Brain (tissue), 1 donor: ENCODE measurements around the gene SRSF9.

DNA sequence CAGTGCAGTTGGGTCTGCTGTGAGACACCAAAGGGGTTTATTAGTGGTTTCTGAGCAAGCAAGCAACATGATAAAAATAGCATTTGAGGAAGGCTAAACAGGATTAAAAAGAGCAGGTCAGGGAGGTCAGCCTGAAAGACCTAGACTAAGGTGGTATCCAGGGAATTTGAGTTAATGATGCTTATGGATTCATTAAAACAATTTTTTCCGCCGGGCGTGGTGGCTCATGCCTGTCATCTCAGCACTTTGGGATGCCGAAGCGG lies 6.5 kb downstream of the SIRT4 start:
- RRBS, result no CpG with 5 or more reads among the region's 5 CpGs

- RRBS, result no CpG with 5 or more reads among the region's 17 CpGs
Measured at GRCh38 chr12:120365720-120366522, 3.0 kb downstream of the MSI1 start.

DNA sequence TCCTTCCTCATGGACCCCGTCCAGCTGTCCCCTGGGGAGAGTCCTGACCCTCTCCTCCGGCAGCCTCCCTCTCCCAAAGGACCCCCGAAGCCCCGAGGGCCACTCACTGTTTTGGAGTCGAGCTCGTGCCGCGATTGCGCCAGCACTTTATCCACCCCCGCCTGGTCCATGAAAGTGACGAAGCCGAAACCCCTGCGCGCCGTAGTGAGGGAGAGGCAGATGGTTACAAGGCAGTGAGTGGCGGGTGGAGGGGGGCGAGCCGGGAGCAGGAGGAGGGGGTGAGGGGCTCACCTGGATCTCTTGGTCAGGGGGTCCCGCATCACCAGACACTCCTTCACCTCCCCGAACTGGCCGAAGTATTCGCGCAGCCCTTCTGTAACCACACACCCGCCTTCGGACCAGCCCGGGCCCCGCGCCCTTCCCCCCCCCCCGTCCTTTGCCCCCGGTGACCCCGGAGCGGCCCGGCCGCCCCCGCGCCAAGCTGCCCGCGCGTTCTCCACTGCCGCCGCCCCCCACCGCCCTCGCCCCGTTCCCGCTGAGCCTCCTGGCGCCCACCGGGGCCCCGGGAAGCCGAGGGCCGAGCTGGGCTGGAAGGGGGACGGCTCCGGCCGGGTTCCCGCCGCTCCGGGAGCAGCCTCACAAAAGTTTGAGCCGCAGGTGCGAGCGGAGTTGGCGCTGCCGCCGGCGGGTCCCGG lies 916 bp downstream of the MSI1 start:
- RRBS, result 2% methylated on average over 25 of the region's 64 CpGs

GRCh38 chr12:120402152-120402705 lies 33.3 kb upstream of the MSI1 start:
- RRBS, result no CpG with 5 or more reads among the region's 15 CpGs

GRCh38 chr12:120444227-120445139 lies 1.7 kb downstream of the TRIAP1 start:
- RRBS, result no CpG with 5 or more reads among the region's 7 CpGs

GRCh38 chr12:120453483-120453733 lies 7.2 kb downstream of the GATC start:
- RRBS, result no CpG with 5 or more reads among the region's 1 CpG

- RRBS, result no CpG with 5 or more reads among the region's 15 CpGs
Measured at GRCh38 chr12:120454865-120455628, 8.8 kb downstream of the GATC start.

DNA sequence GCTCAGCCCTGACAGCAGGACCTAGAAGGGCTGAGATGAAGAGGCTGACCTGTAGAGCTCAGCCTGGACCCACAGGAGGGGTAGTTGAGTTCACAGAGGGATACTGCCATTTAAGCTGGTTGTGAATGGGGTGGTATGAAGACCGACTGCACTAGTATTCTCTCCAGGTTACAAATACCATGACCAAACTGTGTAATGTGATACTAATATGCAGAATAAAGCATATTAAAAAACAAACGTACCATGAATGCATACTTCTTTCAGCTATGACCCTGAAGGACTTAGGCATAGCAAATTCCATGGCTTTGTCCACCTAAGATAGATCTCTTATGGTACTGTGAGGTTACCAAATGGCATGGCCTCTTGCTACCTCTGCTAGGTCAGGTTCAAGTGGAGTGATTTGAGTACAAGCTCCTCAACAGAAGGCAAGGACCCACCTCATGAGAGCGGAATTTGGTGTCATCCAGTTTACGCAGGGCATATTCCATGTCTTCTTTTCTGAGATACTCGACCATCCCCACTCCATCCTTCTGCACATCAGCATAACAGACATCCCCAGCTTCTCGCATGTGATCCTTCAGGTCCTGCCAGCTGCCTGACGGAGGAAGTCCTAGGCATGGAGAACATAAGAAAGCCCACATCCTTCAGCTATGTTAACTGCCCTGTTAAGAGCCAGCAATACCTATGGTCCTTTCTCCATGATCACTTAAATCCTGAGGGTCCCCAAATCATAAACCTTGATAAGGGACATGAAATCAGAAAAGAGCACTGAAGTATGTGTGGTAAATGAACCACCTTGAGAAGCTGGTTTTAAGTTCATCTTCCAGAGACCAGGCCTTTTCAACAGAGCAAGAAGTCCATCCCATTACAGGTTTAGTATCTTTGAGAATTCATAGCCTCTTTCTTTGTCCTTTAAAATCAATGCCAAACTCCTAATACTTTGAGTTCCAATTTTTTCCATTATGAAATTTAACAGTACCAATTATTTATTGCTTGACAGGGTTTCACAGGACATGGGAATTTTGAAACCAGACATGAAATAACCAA lies 5.7 kb downstream of the SRSF9 start:
- RRBS, result no CpG with 5 or more reads among the region's 7 CpGs

DNA sequence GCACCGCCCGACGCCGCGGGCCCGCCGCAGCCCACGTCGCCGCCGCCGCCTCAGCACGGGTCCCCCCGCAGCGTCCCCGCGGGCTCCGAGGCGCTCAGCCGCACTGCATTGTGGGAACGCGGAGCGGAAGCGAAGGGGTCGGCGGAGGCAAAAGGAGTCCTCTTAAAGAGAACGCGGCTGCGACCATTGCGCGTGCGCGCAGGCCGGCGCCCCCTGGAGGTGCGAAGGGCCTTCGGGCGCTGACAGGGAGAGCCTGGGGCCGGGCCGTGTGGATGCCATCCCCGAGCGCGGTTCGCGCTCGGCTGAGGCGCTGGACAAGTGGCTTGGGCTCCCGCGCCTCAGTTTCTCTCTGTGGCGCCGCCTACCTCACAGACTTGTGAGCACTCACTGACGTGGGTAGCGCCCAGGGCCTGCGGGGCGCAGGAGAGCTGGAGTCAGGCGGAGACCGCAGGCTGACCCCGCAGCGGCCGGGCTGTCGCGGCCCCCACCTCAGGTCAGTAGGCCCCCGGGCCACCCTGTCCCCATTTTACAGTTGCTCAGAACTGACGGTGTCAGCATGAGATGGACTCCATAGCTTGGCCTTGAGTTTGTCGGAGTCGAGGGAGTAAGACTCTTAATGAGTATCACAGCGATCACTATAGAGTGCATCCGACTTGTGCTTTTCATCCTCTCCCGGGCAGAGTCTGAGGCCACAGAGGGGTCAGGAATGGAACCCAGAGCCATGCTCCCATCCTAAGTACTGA lies at the start of gene SRSF9:
TSS of gene SRSF9 (minus strand) at position 137 of the 743 bp plus-strand sequence.
- RRBS, result 4% methylated on average over 10 of the region's 69 CpGs

DNA sequence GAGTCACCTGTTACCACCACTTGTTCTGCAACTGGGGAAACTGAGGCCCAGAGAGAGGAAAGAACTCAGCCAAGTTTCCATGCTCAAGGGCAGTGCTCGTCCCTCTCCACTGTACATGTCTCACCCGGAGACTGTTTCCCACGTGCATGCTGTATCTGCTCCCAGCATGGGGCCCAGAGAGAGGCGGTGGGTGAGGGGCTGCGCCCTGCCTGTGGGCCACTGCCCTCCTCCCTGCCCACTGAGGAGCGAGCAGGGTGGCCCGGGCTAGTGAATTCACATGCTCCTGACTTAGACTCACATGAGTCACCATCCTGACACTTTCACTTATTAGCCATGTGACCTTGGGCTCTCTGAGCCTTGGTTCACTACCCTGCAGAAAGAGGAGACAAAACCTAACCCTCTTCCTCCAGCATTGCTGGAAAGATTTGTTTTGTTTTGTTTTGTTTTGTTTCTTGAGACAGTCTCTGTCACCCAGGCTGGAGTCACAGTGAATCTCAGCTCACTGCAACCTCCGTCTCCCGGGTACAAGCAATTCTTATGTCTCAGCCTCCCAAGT lies 17.9 kb upstream of the POP5 start:
- RRBS, result 77% methylated on average over 2 of the region's 9 CpGs

- RRBS, result no CpG with 5 or more reads among the region's 26 CpGs
Measured at GRCh38 chr12:120649966-120650701, 9.7 kb downstream of the CABP1 start.

GRCh38 chr12:120654622-120655061 lies 14.2 kb downstream of the CABP1 start:
- RRBS, result 100% methylated on average over 2 of the region's 11 CpGs

- RRBS, result no CpG with 5 or more reads among the region's 9 CpGs
Measured at GRCh38 chr12:120720244-120721209, 5.1 kb upstream of the ACADS start.

DNA sequence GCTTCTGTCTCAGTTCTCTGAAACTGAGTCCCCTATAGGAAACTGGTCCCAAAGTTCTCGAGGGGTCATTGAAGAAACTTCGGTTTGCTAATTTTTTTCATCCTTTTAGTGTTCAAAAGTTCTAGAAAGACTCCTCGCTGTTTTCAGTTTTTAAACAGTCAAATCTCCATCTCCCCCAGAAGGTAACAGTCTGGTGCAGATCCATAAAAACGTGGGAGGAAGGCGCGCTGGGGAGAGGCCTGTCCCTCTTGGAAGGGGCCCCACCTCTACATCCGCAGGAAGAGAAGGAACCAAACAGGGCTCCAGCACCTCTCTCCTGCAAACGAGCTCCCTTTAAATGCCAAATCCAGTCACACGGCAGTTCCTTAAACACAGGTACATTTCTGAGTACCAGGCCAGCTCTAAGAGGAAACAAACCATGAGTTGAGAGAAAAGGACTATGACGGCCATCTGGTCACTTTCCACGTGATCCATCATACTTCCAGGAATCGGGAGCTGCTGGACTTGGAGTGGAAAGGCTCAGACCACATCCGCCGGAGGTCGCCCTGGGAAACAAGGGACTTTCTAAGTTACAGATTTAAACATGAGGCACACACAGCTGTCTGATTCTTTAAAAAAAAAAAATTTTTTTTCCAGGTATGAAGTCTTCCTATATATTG lies 39.0 kb downstream of the ACADS start:
- RRBS, result no CpG with 5 or more reads among the region's 15 CpGs

DNA sequence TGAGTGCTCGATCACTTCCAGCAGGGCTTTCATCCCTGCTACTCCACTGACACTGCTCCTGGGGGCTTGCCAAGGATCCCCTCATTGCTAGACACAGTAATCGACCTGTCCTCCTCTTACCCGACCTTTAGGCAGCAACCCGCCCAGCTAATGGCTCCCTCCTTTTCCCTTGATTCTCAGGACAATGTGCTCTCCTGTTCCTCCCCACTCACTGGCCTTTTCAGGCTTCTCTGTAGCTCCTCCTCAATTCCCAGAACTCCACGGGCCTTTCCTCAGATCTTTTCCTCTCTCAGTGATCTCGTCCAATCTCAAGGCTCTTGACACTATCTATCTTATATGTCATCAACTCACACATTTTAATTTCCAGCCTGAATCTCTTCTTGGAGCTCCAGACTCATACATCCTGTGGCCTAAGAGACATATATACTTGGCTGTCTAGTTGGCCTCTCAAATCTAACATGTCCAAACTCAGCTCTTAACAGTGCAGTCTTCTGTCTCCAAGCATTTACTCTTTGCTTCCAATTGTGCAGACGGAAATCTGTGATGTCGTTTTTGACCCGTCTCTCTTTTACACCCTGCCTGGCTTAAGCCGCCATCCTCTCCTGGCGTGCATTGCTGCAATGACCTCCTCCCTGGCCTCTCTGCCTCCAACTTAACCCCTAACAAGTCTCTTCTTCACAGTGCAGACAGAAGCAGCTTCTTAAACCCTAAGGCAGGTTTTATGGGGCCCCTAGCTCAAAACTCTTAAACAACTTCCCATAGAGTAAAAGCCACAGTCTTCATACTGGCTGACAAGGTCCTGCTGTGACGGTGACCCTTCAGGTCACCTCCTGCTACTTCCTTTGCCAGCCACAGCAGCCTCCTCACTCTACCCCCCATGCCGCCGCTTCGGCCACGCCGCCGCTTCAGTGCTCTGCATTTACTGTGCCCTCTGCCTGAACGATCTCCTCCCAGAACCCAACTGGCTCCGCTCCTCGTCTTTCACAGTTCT lies 45.1 kb downstream of the ACADS start:
- RRBS, result no CpG with 5 or more reads among the region's 21 CpGs

DNA sequence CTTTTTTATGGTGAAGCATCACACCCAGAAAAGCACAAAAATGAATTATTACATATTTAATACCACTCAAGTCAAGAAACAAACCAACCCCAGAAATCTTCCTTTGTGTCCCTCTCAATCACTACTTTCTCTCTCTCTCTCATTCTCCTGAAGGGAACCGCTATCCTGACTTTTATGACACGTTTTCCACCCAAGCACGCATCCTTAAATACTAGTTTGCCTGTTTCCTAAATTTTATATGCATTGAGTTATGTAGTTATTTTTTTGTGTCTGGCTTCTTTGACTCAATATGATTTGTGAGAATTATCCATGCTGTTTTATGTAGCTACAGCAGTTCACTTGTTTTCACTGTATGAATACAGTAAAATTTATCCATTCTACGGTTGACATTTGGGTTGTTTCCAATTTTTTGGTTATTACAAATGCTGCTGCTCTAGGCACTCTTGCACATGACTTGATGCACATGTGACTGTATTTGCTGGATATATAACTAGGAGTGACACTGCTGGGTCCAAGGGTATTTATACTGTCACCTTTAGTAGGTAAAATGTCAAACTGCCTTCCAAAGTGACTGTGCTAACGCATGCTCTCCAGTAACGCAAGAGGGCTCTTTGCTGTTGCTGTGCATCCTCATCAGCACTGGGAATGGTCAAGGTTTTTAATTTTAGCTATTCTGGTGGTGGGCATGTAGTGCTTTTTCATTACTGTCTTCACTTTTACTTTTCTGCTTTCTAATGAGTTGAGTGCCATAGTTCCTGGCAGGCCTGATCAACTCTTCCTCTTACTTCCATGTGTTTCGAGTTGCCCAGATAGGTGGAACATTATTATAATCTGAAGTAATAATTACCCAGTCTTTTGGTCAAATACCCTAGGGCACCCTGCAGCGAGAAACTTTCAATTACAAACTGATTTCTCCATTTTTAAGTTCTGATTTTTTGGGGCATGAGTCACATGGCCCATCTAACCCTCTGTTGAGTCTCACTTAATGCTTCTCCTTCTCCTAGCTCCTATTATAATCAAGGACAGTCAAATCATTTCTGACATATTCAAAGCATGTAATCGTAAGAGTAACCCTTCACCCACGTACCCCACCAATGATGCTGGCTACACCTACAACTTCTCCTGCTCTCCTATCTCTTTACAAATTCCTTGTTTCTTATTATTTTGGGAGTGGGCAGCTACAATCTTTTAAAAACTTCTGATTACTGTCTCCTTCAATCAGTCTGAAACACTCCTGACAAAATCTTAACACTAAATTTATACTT lies 62.3 kb downstream of the ACADS start:
- RRBS, result no CpG with 5 or more reads among the region's 10 CpGs

- RRBS, result no CpG with 5 or more reads among the region's 13 CpGs
Measured at GRCh38 chr12:120893486-120894286, 10.5 kb downstream of the SPPL3 start.

DNA sequence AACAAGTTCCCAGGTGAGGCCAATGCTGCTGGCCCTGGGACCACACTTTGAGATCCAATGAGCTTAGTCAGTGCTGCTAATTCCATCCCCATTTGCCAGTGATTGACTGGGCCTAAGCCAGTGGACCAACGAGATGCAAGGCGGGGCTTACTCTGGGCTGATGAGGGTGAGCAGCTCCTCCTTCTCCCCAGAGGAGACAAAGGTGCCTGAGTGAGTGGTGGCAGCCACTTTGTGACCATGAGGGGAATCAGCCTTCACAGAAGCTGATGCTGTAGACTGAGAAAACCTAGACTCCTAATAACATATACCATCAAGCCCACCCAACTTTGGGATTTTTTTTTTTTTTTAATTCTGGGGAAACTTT lies 23.1 kb upstream of the HNF1A start:
- RRBS, result no CpG with 5 or more reads among the region's 2 CpGs

DNA sequence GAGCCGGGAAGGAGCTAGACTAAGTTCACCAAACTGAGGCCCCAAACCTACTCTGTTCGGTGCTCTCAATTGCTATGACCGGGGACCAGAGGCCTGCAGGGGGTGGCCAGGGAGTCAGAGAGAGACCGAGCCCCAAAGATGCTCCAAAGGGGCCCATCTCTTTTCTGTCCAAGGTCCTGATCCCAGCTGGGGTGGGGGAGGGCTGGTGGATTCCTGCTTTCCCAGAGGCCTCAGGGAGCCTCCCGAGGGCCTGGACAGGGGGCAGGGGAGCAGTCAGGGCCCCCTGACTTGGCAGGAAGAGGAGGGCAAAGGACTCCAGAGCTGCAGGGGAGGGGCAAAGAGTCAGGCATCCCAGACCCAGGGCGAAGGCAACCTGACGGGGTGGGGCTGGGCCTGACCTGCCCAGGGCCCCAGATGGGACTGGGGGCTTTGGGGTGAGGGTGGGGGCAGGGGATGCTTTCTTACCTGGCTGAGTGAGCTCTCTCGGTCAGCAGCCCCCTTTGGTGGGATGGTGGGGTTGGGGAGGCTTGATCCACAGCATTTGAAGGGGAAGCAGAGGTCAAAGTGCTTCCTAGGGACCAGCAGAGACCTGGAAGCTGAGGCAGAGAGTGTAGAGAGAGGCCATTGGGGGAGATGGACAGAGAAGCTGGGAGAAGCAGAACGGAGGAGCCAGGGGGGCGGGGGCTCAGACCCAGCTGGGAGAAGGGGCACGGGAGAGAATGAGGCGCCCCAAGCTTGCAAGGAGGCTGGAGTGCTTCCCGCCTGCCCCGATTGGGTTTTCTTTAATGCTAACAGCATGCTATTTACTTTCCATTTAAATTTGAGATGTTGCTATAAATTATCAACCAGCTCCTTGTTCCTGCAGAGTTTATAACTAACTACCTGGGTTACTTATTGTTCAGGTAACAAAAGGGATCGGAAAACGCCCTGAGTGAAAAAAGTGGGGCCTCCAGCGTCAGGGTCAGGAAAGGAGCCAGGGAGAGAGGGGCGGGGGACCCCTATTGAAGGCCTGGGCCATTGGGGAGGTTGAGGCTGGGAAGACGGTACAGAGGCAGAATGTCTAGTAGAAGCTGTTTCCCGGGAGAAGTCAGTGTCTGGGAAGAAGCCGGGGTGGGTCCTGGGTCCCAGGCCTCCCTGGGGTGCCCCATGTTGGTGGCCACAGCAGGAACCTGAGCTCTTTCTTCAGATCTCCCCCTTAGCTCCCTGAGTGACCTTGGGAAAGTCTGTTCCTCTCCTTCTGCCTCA lies 2.3 kb downstream of the HNF1A start:
- RRBS, result 73% methylated on average over 3 of the region's 21 CpGs

GRCh38 chr12:120984183-120984920 lies 6.0 kb downstream of the HNF1A start:
- RRBS, result no CpG with 5 or more reads among the region's 7 CpGs